NCI-H460 (cell line): ENCODE measurements around a stretch of chr7.

GRCh38 chr7:76548904-76549980 lies 6.1 kb upstream of the SPDYE16 start:
RAMPAGE:
- cytosol, long total RNA: no peak
- long total RNA: no peak
- nucleus, long total RNA: no peak

GRCh38 chr7:77007989-77008601 lies 24.1 kb downstream of the SPDYE17 start:
RAMPAGE:
- cytosol, long total RNA: no peak
- long total RNA: no peak
- nucleus, long total RNA: no peak

RAMPAGE:
- cytosol, long total RNA: no peak
- long total RNA: no peak
- nucleus, long total RNA: no peak
Observed at GRCh38 chr7:77269674-77270158, 70.1 kb upstream of the FGL2 start.

GRCh38 chr7:77337967-77338665 lies 78.0 kb downstream of the GSAP start:
RAMPAGE:
- cytosol, long total RNA: no peak
- long total RNA: no peak
- nucleus, long total RNA: no peak

GRCh38 chr7:77410201-77410596 lies 6.0 kb downstream of the GSAP start:
RAMPAGE:
- cytosol, long total RNA: no peak
- long total RNA: no peak
- nucleus, long total RNA: no peak

DNA sequence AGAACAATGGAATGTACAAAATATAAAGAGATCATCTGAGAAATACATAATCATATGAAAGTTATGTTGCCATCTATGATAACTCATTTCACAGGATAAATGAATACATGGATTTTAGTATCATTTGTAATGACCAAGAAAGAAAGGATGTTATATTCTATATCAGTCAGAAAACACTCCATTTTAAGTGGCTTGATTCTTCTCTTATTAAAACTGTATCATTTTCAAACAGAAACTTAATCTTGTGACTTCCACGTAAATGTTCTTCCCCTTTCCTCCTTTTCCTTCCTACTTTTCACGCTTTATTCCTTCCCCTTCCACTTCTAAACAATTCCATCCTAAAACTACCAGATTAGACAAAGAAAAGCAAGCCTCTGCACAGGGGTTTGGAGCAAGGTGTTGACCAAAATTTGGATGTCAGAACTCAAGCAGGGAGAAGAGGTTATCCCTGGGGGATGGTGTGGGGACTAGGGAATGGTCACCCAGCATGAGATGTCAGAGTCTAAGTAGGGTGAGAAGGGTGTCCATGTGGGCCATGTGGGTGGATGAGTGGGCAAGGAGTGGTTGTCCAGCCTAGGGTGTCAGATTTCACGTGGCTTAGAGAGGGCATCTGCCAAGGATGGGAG lies 4.9 kb upstream of the GSAP start:
RAMPAGE:
- cytosol, long total RNA: no peak
- long total RNA: no peak
- nucleus, long total RNA: no peak

GRCh38 chr7:77502250-77502693 lies 34.8 kb upstream of the PTPN12 start:
RAMPAGE:
- cytosol, long total RNA: no peak
- long total RNA: no peak
- nucleus, long total RNA: no peak

RAMPAGE:
- cytosol, long total RNA: no peak
- long total RNA: no peak
- nucleus, long total RNA: no peak
Observed at GRCh38 chr7:77542619-77543131, 5.6 kb downstream of the PTPN12 start.

DNA sequence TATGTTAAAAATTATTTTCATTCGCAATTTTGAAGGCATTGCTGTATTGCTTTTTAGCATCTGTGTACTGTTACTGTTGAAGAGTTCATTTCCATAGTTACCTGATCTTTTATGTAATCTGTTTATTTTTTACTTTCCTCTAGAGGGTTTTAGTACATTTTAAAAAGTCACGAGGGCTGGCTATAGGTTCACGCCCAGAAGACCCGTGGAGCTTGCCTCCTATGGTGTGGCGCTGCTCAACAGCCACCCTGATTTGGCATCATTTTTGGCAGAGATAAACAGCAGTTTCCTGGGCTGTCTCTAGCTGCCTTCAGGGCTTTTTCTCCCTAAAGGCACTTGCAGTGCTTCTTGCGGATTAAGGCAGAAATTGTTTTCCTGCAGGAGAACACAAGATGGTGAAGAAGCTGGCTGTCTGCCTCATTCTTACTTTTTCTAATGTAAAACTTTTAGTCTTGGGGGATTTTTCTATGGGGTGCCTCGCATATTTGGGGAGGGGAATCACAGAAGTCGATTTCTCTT lies 32.1 kb downstream of the RSBN1L start:
RAMPAGE:
- cytosol, long total RNA: no peak
- long total RNA: no peak
- nucleus, long total RNA: no peak

DNA sequence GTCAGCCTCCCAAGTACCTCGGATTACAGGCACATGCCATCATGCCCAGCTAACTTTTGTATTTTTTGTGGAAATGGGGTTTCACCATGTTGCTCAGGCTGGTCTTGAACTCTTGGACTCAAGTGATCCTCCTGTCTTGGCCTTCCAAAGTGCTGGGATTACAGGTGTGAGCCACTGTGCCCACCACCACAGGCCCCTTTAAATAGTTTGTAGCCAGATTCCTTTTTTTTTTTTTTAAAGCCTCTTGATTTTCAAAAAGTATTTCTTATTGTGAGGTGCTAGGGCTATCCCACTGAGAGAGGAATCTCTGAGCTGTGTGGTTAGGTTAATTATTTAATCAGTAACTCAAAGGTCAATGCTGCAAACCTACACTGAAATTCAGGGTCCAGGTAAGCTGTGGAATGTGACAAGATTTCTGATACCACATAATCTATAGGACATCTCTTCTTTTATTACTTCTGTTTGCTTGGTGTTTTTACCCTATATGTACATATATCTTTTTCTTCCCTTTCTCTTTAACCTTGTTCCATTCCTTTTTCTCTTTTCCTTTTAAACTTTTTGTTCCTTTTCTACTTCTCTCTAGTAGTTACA lies 31.8 kb downstream of the TMEM60 start:
RAMPAGE:
- cytosol, long total RNA: no peak
- long total RNA: no peak
- nucleus, long total RNA: no peak

GRCh38 chr7:78230810-78231082 lies 432.5 kb upstream of the TMEM60 start:
RAMPAGE:
- cytosol, long total RNA: no peak
- long total RNA: no peak
- nucleus, long total RNA: no peak

GRCh38 chr7:78769810-78770093 lies 683.7 kb downstream of the MAGI2 start:
RAMPAGE:
- cytosol, long total RNA: no peak
- long total RNA: no peak
- nucleus, long total RNA: no peak

DNA sequence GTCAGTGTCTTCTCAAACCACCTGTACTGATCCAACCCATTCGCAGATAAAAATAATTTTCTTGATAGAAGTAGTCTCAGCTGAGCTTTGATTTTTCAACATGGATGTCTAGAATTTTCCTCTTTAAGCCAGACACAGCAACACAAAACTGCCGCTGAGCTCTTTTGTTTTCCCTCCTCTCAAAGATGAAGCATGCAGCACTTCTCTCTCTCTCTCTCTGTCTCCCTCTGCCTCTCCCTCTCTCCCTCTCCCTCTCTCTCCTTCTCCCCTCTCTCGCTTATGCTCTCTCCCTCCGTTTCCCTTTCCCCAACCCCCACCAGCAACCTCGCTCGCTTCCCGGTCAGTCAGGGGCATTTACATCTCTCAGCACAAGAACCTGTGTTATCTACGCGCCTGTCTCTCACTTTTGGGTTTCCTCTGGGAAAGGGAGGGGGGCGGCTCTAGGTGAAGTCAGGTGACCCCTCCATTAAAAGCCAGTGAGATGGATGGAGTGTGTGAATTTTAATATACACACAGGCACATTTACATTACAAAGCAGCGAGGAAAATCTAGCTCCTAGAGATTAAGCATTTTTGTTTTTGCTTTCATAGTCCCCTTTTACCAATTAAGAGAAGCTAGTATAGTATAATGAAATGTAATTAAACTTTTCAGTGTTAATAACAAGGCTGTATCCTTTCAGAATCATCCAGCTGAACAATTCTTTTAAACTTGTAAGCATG lies 682.4 kb downstream of the MAGI2 start:
RAMPAGE:
- cytosol, long total RNA: no peak
- long total RNA: no peak
- nucleus, long total RNA: no peak

DNA sequence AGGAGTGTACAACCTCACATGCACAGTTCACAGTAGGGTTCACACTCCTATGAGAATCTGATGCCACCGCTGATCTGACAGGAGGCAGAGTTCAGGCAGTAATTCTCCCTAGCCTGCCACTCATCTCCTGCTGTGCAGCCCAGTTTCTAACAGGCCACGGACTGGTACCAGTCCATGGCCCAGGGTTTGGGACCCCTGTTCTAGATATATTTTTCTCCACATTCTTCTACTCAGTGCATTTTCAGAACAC lies 119.0 kb downstream of the GNAT3 start:
RAMPAGE:
- cytosol, long total RNA: no peak
- long total RNA: no peak
- nucleus, long total RNA: no peak

DNA sequence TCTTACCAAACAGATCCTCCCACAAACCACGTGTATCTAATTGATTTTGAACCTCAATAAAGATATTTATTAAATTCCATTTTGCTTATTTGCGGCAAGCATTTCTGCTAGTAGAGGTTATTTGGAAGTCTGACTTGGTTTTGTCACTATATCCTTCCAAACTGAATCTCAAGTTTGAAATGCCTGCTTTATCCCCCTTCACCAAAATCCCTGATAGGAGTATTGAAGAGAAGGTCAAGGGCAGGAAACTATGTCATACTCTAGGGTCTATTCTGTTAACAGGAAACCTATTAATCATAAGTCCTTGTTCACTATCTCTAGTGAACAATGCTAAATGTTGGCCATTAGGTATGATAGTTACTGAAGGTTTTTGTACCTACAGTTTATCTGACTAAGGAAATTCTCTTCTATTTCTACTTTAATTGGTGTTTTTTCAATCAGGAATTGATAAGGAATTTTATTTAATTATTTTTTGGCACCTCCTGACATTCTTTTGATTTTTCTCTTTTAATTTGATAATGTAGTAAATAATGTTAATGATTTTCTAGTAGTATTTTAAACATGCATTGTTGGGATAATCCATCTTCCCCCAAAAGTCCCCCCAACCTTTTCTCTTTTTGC lies 11.5 kb downstream of the GNAT3 start:
RAMPAGE:
- cytosol, long total RNA: no peak
- long total RNA: no peak
- nucleus, long total RNA: no peak

GRCh38 chr7:80642900-80643472 lies 4.5 kb downstream of the CD36 start:
RAMPAGE:
- cytosol, long total RNA: no peak
- long total RNA: no peak
- nucleus, long total RNA: no peak

DNA sequence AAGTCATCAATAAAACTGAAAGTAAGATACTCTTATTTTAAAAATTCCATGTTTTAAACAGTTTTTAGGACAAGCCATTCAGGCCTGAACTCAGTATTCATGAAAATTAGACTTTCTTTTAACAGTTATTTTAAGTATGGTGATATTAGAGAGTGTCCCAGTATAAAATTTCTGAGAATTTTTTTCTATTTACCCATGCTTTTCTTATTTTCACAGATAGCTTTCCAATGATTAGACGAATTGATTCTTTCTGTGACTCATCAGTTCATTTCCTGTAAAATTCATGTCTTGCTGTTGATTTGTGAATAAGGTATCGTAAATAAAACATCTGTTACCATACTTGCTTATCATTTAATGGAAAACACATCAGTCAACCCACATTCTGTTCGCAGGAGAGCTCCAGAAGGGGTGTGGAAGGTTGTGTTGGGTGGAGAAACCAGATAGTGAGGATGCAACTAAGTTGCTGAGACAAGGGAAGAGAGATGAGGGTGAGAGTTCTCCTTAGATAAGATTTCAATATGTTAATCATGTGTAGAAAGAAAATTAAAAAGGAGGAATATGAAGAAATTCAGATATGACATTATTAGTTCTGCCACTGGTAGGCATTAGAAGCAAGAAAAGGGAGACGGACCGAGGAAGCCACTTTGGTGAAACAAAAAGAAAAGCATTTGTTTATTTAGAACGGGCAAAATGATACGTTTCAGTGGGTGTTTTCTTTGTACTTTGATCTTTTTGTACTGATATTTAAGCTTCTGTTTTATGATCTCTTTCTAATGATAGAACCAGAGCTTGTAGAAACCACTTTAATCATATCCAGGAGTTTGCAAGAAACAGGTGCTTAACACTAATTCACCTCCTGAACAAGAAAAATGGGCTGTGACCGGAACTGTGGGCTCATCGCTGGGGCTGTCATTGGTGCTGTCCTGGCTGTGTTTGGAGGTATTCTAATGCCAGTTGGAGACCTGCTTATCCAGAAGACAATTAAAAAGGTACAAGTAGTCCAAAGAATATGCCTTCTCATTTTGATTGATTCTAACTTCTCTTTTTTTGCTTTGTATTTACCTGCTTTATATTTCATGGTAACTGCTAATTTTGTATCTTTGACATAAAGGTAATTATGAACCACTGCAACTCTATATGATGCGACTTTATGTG lies 7.8 kb downstream of the CD36 start:
RAMPAGE:
- cytosol, long total RNA: no peak
- long total RNA: no peak
- nucleus, long total RNA: no peak

GRCh38 chr7:80869914-80870433 lies 48.9 kb downstream of the SEMA3C start:
RAMPAGE:
- cytosol, long total RNA: no peak
- long total RNA: no peak
- nucleus, long total RNA: no peak

GRCh38 chr7:81845902-81846256 lies 76.0 kb upstream of the HGF start:
RAMPAGE:
- cytosol, long total RNA: no peak
- long total RNA: no peak
- nucleus, long total RNA: no peak

RAMPAGE:
- cytosol, long total RNA: no peak
- long total RNA: no peak
- nucleus, long total RNA: no peak
Observed at GRCh38 chr7:82286172-82286900, 157.2 kb downstream of the CACNA2D1 start.